A172 (cell line): ENCODE measurements around a stretch of chr2.

- RAMPAGE, long total RNA, result no peak
Observed at GRCh38 chr2:9116381-9116685, 90.3 kb upstream of the ASAP2 start.

GRCh38 chr2:9226984-9227978 is 20.7 kb downstream of the ASAP2 start:
- RAMPAGE, long total RNA, result no peak

DNA sequence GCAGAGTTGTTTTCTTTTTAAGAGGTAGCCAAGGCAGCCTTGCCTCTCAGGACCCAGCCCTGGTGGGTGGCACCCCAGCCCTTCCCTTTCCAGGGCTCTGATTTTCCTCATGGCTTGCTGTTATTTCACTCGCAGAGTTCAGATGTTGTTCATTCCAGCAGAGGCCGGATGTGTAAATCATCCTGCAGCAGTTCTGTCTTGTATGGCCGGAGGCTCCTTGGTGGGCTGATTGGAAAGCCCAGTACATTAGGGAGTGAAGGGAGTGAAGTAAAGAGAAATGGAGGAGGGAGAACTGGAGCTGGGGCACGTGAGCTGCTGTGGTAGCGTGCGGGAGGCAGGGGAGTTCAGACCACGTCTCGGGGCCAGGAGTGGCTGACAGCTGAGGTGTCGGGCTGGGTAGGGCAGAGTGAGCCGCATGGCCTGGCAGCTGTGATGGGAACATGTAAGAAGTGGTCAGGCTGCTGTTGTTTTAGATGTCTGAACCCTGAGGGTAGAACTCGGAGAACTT is 28.8 kb downstream of the ASAP2 start:
- RAMPAGE, long total RNA, result no peak

GRCh38 chr2:9238862-9239155 is 32.2 kb downstream of the ASAP2 start:
- RAMPAGE, long total RNA, result no peak

- RAMPAGE, long total RNA, result no peak
Observed at GRCh38 chr2:9286651-9287492, 80.3 kb downstream of the ASAP2 start.

- RAMPAGE, long total RNA, result no peak
Observed at GRCh38 chr2:9287702-9288188, 81.1 kb downstream of the ASAP2 start.

GRCh38 chr2:9298211-9299077 is 91.8 kb downstream of the ASAP2 start:
- RAMPAGE, long total RNA, result no peak

DNA sequence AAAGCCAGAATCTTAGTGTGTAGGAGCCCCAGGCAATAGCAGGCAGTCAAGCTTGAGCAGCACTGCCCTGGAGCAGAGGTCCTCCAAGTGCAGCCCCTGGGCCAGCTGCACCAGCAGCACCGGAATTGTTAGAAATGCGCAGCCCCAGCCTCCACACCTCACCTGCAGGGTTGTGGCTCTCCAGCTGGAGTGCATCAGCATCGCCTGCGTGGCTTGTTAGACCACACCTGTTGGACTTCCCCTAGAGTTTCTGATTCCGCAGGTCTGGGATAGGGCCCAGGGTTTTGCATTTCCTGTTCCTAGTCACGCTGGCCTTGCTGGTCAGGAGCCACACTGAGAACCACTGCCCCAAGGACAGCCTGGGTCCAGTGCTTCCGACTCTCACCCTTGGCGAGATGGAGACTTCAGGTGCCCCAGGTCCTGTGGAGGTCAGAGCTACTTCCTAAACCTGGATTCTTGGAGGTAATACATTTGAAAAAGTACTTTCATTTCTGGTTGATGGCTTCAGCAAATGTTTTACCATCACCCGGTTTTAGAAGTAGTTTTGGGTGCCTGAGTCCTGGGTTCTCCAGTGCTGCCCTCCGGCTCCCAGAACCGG is 100.4 kb downstream of the ASAP2 start:
- RAMPAGE, long total RNA, result no peak

- RAMPAGE, long total RNA, result no peak
Observed at GRCh38 chr2:9702842-9703319, 72.1 kb upstream of the YWHAQ start.

GRCh38 chr2:9760404-9761004 is 82.8 kb upstream of the TAF1B start:
- RAMPAGE, long total RNA, result no peak

GRCh38 chr2:9767705-9768692 is 75.3 kb upstream of the TAF1B start:
- RAMPAGE, long total RNA, result no peak

DNA sequence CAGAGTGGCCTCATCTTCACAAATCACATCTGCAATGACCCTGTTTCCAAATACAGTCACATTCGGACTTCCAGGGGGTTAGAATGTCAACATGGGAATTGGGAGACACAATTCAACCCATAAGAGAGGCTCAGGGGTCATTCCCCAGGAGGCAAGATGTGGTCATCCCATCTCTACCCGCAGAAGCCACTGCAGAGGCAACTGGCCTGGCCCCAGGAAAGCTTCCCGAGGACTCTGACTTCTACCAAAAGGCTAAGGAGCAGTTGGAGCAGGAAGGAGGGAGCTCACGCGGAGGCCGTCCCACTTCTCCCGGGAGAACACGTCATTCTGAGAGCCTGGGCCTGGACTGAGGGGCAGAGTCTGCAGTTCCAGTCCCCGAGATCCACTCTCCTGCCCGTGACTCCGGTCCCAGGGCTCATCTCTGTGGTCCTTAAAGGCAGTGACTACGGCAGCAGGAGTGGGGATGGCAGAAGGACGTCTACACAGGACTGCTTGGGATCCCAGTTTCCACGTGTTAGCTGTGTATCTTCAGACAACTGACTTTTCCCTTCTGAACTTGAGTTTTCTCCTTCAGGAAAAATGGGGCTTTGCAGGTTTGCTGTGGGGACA is 69.0 kb upstream of the TAF1B start:
- RAMPAGE, long total RNA, result no peak

DNA sequence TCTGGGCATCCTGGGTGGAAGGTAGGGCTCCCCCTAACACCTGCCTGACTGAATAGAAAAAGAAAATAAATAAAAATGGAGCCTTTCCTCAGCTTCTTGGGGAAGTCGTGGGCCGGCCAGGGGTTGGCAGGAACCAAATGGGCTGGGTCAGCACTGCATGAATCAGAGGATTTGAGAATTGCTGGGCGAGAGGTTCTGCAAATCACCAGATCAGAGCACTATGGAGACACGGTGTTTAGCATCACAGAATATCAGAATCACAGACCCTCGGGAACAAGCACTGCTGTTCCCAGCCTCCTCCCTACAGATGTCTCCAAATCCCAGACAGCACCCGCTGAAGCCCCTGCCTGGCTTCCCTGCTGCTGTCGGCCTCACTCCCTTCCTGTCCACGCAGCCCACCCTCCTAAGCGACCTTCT is 64.8 kb upstream of the TAF1B start:
- RAMPAGE, long total RNA, result no peak

DNA sequence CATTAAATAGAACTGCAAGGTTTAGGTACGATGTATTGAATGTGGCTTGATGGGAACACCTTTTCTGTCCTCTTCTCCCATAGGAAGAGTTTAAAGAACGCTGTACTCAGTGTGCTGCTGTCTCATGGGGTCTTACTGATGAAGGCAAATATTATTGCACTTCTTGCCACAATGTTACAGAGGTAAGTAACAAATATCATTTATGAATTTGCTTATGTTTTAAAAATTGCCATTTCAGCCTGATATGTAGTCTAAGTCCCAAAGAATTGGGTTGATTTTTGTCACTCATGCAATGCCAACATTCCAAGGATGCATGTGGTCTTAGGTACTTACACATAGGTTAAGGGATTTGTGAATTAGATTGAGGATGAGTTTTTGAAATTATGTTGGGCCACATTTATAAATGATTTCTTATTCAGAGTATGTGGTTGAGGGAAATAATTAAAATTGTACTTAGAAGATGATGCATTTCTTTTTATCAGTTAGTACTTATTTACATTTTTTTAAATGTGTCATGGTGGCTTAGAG is 1.9 kb downstream of the TAF1B start:
- RAMPAGE, long total RNA, result no peak

GRCh38 chr2:9951876-9952120 is 305 bp downstream of the GRHL1 start:
- RAMPAGE, long total RNA, result no peak

DNA sequence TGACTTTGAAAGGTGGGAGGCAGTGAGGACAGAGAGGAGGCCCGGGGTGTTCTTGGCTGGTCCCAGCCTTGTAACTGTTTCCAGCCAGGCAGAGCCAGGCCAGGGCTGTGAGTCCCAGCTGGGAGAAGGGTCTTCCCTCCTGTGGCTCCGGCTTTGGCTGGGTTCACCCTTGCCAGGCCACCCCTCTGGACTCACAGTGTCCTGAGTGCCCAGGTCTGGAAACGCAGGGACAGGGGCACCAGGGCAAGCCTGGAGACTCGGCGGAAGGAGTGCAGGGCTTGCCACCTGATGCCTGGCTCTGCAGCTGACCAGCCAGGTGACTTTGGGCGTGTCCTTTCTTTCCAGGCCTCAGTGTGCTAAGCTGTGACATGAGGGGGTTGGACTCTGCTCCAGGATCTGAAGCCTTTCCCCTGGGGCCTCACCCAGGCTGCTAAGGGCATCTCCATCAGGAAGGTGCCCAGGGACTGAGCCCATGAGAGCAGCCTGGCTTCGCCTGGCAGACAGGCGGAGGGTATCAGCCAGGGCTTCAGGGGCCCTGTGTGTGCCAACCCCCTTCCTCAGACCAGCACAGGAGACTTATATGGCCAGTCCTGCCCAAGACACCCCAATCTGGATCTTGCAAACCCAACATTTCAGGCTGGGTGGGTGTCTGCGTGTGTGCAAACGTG is 32.6 kb upstream of the HPCAL1 start:
- RAMPAGE, long total RNA, result no peak

GRCh38 chr2:10271781-10272311 is 30.9 kb upstream of the HPCAL1 start:
- RAMPAGE, long total RNA, result no peak

DNA sequence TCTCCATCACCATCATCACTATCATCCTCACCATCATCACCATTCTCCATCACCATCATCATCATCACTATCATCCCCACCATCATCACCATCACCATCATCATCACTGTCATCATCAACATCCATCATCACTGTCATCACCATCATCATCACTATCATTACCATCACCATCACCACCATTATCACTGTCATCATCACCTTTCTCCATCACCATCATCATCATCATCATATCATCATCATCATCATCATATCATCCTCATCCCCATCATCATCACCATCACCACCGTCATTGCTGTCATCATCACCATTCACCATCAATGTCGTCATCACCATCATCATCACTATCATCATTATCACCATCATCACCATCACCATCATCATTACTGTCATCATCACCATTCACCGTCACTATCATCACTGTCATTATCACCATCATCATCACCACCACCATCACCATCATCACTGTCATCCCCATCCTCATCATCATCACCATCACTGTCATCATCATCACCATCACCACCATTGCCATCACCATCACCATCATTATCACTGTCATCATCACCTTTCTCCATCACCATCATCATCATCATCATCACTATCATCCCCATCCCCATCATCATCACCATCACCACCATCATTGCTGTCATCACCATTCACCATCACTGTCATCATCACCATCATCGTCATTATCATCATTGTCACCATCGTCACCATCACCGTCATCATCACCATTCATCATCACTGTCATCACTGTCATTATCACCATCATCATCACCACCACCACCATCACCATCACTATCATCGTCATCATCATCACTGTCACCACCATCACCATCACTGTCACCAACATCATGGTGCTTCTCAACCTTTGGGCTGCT is 9.6 kb downstream of the HPCAL1 start:
- RAMPAGE, long total RNA, result no peak

GRCh38 chr2:10382080-10383253 is 65.7 kb downstream of the ODC1 start:
- RAMPAGE, long total RNA, result no peak

DNA sequence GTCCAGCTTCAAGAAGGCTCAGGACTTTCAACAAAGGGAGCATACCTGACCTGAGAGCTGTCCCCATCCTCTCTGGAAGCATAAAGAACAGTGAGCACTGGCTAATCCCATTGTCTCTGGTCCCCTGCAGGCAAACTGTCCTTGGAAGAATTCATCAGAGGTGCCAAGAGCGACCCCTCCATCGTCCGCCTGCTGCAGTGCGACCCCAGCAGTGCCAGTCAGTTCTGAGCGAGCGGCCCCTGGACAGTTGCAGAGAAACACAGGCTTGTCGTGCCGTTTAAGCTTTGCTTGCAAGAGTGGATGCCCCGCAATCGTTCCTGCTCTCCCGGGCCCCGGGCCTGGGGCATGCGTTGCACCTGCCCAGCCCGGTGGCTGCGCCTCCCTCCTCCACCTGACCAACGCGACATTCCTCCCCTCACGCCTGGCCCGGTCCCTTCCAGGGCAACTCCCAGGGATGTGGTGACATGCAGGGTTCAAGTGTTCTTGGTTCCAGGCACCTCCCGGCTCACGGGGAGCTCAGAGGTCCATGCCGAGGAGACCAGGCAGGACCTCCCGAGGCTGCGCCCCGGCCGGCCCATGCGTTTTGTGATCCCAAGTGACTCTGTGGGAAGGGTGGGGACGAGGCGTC is 21.4 kb downstream of the ODC1 start:
- RAMPAGE, long total RNA, result no peak